ENCODE measurements around a stretch of chr4.

DNA sequence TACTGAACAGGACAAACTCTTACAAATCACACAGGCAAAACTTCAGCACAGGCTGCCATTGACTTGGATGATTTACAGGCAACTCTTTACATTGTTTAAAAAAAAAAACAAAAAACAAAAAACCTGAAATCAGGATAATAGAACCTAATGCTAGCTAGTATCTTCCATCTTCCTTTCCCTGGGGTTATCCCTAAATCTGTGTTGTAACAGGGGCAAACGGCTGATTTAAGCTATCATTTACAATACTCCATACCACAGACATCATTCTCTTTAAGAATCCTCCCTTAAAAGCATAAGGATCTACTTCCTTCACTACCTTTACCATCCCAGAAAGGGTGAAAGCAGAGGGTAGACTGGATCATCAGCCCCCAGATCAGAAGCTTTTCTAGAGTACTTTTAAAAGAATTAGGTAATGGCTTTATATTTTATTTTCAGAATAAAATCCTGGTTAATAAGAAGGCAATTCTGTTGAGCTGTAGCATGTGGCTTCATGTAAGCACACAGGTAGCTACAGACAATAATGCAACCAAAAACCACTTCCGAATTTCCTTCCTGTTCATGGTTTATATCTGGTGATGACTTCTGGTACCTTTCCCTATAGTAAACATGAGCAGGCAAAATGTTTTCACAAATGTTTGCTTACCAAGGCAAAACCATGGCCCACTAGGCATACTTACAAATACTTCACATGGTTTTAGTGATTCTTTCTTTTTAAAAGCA lies 144.4 kb downstream of the CDS1 start:
- PRO-cap, result no peak

DNA sequence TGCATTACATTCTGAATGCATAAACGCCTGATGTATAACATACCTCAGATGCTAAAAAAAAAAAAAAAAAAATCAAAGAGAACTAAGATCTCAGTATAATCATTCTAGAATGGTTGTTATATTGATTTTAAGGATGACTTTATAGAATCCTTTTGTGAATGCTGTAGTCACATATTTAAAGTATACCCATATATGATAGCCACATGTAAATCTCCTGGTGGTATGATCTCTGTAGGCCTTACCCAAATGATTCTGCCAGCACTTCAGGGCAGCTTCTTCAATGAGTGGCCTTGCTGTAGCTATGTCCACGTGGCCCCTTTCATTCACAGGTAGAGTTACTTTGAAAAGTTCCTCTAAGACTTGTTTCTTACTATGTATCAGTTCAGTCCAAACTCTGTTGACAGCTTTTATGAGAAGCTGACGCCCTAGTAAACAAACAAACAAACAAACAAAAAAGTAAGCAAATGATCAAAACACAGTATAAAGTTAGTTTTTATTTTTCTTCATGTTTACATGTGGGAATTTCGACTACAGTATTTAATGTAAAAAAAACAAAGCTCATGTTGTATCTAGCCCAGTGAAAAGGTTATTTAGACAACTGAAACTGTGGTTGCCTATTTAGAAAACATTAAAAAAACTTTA lies 154.1 kb downstream of the CDS1 start:
- PRO-cap, result no peak

GRCh38 chr4:84948335-84949302 lies 17.9 kb downstream of the WDFY3 start:
- PRO-cap, result no peak

- PRO-cap, result no peak
These were observed 1.1 kb upstream of the WDFY3 start for GRCh38 chr4:84967634-84967911.

GRCh38 chr4:85514383-85514776 lies 39.4 kb downstream of the ARHGAP24 start:
- PRO-cap, result unidirectional peak, minus-strand start at chr4:85514614

DNA sequence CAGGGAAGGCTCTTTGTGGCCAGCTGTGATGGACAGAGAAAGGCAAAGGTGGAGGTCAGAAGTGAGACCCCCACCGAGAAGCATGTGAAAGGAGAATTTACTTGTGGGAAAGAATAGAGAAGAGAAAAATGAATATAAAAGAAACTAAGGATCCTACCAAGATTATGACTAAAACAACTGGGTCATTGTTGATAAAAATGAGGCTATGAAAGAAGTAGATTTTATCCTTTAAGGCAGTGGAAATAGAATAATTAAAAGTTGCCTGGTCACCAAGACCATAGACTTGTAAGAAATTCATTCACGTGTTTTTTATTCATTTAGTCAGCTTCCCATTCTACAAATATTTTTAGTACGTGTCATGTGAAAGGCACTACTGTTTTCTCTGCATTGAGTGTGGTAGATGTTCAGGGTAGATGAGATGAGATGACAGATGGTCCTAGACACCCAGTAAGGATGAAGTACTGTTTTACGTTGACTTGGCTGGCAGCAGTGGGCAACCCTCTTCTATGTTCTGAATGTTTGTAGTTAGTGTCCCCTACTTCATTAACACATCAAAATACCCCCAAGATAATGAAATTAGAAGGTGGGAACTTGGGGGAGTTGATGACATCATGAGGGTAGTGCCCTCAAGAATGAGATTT lies 228.1 kb downstream of the ARHGAP24 start:
- PRO-cap, result no peak

DNA sequence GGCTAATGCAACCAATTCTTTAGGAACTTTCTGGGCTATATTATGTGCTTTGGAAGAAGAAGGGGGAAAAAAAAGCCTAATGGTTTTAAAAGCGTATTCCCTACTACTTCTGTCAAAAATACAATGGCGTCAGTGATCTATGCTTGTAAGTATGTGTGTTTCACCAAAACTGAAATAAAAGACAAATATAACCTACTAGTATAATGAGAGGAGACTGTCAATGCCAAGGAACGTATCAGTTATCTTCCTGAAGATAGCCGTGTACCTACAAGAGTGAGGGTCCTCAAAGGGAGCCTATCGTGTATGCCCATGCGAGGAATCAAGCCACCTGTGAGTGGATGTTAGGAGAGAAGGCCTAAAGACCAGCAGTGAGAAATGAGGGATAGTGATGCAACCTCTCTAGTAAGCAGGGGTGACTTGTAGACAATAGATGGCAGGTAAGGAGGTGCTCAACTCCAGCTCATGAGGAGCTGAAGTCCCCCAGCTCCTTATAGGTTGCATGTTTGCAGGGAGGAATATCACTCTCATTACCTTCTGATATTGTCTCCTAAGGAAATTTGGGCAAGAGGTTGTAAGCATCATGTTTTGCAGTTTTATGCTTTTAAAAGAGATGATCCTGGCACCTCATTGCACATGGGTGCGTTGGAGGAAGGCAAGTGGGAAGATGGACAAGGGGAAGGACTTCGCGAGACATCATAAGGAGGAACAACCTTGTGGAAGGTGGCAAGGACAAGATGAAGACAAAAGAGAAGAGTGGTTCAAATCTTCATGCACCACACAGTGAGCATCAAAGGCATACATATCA lies 283.2 kb downstream of the ARHGAP24 start:
- PRO-cap, result no peak

DNA sequence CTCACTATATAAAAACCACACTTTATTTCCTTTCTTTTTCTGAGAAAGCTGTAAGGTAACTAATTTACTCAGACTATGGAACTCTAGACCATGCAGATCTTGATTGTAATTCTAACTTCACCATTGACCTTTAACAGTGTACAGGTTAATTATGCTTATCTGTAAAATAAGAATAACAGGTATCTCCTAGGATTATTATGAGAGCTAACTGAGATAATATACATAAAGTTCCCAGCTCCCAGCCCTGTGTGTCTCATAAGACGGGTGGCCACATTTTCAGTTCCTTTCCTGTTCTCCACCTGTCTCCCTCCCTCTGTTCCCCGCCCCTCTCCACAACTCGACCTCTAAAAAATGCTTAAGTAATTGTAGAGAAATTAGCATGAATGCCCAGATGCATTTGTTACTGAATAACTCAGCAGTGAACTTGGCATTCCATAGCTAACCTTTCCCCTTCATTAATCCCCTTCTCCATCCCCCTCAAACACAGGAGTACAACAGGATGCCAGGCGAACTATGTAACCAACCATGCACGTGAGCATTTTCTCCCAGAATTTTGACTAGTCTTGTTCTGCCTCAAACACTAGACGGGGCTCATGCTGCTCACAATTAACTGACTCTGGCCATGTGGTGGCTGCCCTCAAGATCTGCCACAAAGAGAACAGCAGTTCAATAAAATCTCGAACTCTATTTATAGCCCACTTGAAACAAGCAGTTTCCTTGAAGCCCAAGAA lies 351.0 kb downstream of the ARHGAP24 start:
- PRO-cap, result no peak

DNA sequence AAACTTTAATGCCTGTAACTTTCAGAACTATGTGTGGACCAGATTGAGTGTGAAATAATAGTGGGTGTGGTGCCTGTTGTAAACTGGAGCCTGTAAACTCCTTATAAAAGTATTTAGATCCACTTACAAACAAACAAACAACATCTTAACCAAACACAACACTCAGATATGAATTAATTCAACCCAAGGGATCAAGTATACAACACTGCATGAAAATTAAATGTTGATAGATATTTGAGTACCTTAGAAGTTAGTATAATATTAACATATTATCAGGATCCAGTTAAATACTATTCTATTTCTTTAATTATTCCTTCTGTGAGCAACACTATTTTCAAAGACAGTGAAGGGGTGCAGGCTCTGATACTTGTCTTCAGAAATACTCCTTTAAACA lies 437.5 kb downstream of the MAPK10 start:
- PRO-cap, result unidirectional peak, minus-strand start at position 175 of the sequence

GRCh38 chr4:85953475-85953905 lies 406.4 kb downstream of the MAPK10 start:
- PRO-cap, result no peak

- PRO-cap, result unidirectional peak, minus-strand start at chr4:86593832; bidirectional peak, plus-strand start at chr4:86594325, minus-strand start at chr4:86594062
These were observed 338 bp upstream of the PTPN13 start for GRCh38 chr4:86593689-86594264.

GRCh38 chr4:86807540-86807916 lies 41.7 kb downstream of the SLC10A6 start:
- PRO-cap, result no peak

DNA sequence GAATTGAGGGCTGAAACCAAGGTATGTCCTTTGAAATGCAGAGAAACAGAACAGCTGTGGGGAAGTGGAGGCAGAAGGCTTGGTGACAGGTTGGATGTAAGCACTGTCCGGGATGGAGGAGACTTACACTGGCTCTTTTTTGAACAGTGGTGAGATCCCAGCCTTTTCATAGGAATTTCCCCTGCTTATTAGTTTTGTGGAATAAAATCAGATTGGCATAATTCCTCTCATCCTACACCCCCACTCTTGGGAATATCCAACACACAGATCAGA lies 18.8 kb upstream of the C4orf36 start:
- PRO-cap, result no peak

DNA sequence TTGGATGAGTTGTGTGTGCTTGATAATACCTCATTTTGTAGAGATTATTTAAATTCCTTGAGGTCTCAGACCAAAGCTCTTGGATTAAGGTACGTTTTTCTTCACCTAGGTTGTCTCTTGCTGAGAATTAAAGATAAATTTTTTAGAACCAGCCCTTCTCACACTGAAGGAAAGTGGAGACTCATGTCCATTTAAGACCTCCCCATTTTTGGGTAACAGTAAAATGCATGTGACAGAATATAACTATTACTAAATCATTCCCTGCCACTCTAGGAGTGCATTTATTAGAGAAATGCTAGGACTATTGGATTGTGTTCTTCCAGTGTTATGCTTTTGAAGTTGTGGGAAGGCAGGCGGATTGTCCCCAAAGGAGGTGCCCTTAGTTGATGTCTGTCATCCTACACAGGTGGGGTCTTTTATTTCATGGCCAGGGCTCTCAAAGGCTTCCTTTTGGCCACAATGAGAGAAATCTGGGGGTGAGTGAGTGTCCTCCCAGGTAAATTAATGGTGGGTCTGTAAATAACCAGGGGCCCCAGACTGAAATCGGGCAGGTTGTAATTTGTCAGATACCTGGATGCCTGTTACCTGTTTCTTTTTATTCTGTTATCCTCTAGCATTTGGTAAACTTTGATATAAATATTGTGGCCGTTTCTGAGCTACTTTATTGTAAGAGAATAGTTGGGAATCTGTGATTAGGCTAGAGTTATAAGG lies 93.9 kb downstream of the AFF1 start:
- PRO-cap, result no peak

- PRO-cap, result no peak
These were observed 141.2 kb downstream of the KLHL8 start for GRCh38 chr4:87079046-87079721.

- PRO-cap, result no peak
These were observed 979 bp downstream of the HSD17B11 start for GRCh38 chr4:87389917-87390501.

DNA sequence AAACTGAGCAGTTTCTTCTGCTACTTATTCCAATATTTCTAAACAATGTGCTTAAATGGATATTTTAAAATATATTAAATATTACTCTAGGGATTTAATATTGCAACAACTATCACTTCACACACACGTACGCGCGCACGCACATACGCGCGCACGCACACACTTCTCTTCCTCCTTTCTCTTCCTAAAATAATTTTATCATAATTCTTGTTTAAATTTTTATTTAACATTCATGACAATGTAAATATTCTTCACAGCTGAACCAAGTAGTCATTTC lies 28.6 kb downstream of the SPARCL1 start:
- PRO-cap, result no peak

- PRO-cap, result bidirectional peak, plus-strand start at chr4:87503219, minus-strand start at chr4:87503012
These were observed 26.4 kb downstream of the SPARCL1 start for GRCh38 chr4:87502572-87503453.

DNA sequence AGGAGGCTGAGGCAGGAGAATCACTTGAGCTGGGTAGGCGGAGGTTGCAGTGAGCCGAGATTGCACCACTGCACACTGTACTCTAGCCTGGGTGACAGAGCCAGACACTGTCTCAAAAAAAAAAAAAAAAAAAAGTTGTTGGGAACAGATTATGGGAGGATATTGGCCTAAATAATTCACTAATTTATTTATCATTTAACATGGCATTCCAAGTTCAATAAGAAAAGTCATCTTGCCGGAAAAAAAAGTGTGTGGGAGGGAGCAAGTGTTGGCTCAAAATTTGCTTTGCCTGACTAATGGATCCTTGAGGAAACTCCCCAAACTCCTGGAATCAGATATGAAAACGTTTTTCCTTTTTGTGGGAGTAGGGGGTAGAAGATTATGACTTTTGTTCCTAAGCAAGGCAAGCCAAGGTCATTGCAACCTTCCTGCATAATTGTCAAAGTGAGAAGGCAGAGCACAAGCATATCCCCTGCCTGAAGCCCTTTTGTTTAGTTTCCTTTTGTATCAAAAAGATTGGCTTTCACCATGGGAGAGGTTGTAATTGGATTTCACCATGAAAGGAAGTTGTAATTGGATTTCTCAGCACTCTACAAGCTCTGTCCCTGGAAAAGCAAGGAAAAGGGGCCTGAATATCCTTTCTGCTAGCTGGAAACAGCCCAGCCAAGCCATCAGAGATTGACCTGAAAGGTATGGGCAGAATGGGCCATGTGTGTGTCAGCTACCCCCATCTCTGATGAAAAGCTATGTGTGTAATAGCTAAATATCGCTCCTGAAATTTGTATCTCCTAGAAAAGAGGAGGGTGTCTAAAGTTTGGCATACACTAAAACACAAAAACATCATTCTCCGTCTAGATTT lies 8.8 kb downstream of the SPARCL1 start:
- PRO-cap, result bidirectional peak, plus-strand start at position 433 of the sequence, minus-strand start at position 441 of the sequence; bidirectional peak, plus-strand start at position 608 of the sequence, minus-strand start at position 489 of the sequence

GRCh38 chr4:87619976-87620943 lies 11.9 kb downstream of the DSPP start:
- PRO-cap, result bidirectional peak, plus-strand start at chr4:87620667, minus-strand start at chr4:87620528; bidirectional peak, plus-strand start at chr4:87620867, minus-strand start at chr4:87620739; unidirectional peak, plus-strand start at chr4:87620867

Data from cardiac septum (tissue), 1 donor.